K562 (cell line): Measurements from ENCODE around the genes FOXA1 and TOGARAM1.

DNA sequence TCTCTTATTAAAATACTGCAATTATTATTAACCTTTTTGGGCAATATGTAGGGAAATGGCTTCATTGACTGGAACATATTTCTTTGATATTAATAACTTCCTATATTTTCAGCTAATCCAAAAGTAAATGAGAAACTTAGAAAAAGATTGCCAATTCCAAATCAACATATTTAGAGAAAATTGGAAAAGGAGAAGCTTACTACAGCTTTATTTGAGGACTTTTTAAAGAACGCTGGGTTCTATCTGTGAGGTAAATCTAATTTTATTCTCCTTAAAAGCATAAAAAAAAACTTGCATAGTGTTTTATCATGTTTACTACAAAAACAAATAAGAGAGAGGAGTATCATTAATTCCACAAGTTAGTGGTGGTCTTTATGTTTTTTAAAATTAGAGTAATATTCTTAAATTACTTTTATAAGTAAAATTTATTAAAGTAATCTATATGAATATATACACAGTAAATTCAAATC is 49.3 kb downstream of the MIPOL1 start:
- RAMPAGE, long total RNA: no peak
- RRBS: no CpG with 5 or more reads among the region's 1 CpG
PRO-cap:
- standard: no peak
- CoPRO, capped RNA only, 2 experiments: no peak in any of the 2 experiments
- CoPRO, capped and uncapped RNA, 2 experiments: no peak in any of the 2 experiments
- CoPRO, uncapped RNA only, 2 experiments: no peak in any of the 2 experiments
CAGE:
- cytosol, long polyA plus RNA: no peak
- long polyA plus RNA: no peak
- nucleolus, long total RNA: no peak
- nucleus, long polyA plus RNA: no peak

DNA sequence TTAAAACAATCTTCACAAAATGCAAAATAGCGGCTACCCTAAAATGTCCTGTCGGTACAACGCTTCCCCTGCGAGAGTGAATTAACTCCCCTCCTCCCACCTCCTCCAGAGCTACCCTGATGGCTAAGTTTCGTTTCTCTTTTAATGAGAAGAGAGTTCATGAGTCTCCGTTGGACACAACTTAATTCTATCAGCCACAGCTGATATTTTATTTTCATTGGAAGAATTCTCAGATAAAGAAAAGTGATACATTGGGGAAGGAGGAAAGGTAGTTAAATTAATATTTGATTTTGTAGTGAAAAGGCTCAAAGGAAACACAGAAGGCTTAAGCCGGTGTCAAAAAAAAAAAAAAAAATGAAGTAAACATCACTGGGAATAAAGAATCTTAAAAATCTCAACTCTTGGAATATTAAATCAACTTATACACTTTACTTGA is 5.6 kb downstream of the FOXA1 start:
- RAMPAGE, long total RNA: no peak
- RRBS: no CpG with 5 or more reads among the region's 7 CpGs
PRO-cap:
- standard: no peak
- CoPRO, capped RNA only, 2 experiments: no peak in any of the 2 experiments
- CoPRO, capped and uncapped RNA, 2 experiments: no peak in any of the 2 experiments
- CoPRO, uncapped RNA only, 2 experiments: no peak in any of the 2 experiments
CAGE:
- cytosol, long polyA plus RNA: no peak
- long polyA plus RNA: no peak
- nucleolus, long total RNA: no peak
- nucleus, long polyA plus RNA: no peak

GRCh38 chr14:37594835-37595494 is at the start of gene FOXA1:
FOXA1 (minus strand) TSS chr14:37595249.
- RAMPAGE, long total RNA: no peak
- RRBS: 2% methylated on average over 16 of the region's 83 CpGs
PRO-cap:
- standard: bidirectional peak, plus-strand start at chr14:37595121, minus-strand start at chr14:37595110; bidirectional peak, plus-strand start at chr14:37595631, minus-strand start at chr14:37595422
- CoPRO, capped RNA only, 2 experiments: peak in 2 of 2 experiments; most common plus-strand start chr14:37595187 (in 1); most common minus-strand start chr14:37595110 (in 2)
- CoPRO, capped and uncapped RNA, 2 experiments: peak in 2 of 2 experiments; most common plus-strand start chr14:37595231 (in 1); most common minus-strand start chr14:37595110 (in 2)
- CoPRO, uncapped RNA only, 2 experiments: no peak in any of the 2 experiments
CAGE:
- cytosol, long polyA plus RNA: no peak
- long polyA plus RNA: no peak
- nucleolus, long total RNA: no peak
- nucleus, long polyA plus RNA: no peak

- RAMPAGE, long total RNA: no peak
- RRBS: no CpG with 5 or more reads among the region's 1 CpG
PRO-cap:
- standard: no peak
- CoPRO, capped RNA only, 2 experiments: no peak in any of the 2 experiments
- CoPRO, capped and uncapped RNA, 2 experiments: no peak in any of the 2 experiments
- CoPRO, uncapped RNA only, 2 experiments: no peak in any of the 2 experiments
CAGE:
- cytosol, long polyA plus RNA: no peak
- long polyA plus RNA: no peak
- nucleolus, long total RNA: no peak
- nucleus, long polyA plus RNA: no peak
Measured at GRCh38 chr14:38948045-38948457, 155.0 kb downstream of the SEC23A start.

GRCh38 chr14:39004091-39004757 is 98.8 kb downstream of the SEC23A start:
- RAMPAGE, long total RNA: no peak
- RRBS: no CpG with 5 or more reads among the region's 9 CpGs
PRO-cap:
- standard: no peak
- CoPRO, capped RNA only, 2 experiments: no peak in any of the 2 experiments
- CoPRO, capped and uncapped RNA, 2 experiments: no peak in any of the 2 experiments
- CoPRO, uncapped RNA only, 2 experiments: no peak in any of the 2 experiments
CAGE:
- cytosol, long polyA plus RNA: no peak
- long polyA plus RNA: no peak
- nucleolus, long total RNA: no peak
- nucleus, long polyA plus RNA: no peak

DNA sequence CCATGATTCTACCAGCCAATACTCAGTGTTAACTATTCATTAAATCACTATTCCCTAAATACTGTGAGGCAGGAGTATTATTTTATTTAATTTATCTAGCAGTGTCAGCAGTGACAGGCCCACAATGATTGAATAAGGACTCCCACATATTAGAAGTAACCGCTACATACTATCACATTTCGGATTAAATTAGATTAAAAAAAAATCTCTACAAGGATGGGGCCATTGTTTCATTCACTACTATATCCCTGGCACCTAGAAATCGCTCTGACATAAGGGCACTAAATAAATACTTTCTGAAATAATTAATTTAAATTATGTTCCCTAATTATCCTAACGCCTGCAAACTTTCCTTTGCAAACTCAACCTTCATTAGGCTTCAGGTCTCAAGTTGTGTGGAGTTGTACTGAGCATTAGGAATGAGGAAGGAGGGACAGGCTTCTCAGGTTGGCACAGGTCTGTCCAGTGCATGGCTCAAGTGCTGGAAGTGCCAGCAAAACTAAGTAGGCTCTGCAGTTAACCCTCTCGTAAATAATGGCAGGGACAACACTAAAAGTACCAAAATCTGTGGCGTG is 856 bp downstream of the TRAPPC6B start:
- RAMPAGE, long total RNA: no peak
- RRBS: no CpG with 5 or more reads among the region's 6 CpGs
PRO-cap:
- standard: no peak
- CoPRO, capped RNA only, 2 experiments: no peak in any of the 2 experiments
- CoPRO, capped and uncapped RNA, 2 experiments: no peak in any of the 2 experiments
- CoPRO, uncapped RNA only, 2 experiments: no peak in any of the 2 experiments
CAGE:
- cytosol, long polyA plus RNA: no peak
- long polyA plus RNA: no peak
- nucleolus, long total RNA: no peak
- nucleus, long polyA plus RNA: no peak

DNA sequence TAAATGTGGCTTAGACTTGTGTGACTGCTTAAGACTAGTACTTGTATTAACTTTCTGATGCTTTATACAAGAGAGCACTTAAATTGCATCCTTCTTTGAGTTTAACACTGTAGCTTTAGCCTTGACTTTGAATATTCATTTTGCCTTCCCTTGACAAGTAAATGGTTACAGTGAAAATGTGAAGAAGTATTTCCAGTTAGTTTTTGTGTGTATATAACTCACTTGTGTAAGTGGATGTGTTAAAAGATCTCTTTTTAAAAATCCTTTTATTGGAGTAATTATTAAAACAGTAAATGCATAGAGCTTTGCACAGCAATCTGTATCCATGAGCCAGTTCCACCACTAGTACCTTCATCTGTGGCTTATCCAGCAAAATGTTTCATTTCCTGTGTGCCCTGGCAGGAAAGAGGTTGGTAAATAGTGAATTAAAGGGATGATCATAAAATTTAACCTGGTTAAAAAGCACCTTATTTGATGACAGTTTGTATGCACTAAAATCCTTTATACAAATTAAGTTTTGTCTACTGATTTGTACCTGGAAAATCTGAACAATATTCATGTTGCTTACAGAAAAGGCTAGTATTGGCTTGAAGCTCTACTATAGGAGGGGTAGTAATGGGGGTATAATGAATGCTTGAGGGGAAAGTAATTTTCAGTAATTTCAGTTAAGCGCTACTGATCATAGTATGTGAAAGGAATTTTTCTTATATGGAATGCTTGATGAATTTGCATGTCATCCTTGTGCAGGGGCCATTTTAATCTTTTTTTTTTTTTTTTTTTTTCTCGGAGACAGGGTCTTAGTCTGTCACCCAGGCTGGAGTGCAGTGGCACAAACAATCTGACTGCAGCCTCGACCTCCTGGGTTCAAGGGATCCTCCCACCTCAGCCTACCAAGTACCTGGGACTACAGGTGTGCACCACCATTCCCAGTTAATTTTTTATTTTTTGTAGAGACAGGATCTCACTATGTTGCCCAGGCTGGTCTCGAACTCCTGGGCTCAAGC is 8.2 kb downstream of the PNN start:
- RAMPAGE, long total RNA: no peak
- RRBS: no CpG with 5 or more reads among the region's 4 CpGs
PRO-cap:
- standard: no peak
- CoPRO, capped RNA only, 2 experiments: no peak in any of the 2 experiments
- CoPRO, capped and uncapped RNA, 2 experiments: peak in 1 of 2 experiments; most common plus-strand start position 547 of the sequence (in 1)
- CoPRO, uncapped RNA only, 2 experiments: peak in 2 of 2 experiments; most common plus-strand start position 2 of the sequence (in 1)
CAGE:
- cytosol, long polyA plus RNA: no peak
- long polyA plus RNA: no peak
- nucleolus, long total RNA: no peak
- nucleus, long polyA plus RNA: no peak

- RAMPAGE, long total RNA: no peak
- RRBS: no CpG with 5 or more reads among the region's 1 CpG
PRO-cap:
- standard: no peak
- CoPRO, capped RNA only, 2 experiments: no peak in any of the 2 experiments
- CoPRO, capped and uncapped RNA, 2 experiments: peak in 1 of 2 experiments; most common plus-strand start chr14:39184167 (in 1)
- CoPRO, uncapped RNA only, 2 experiments: no peak in any of the 2 experiments
CAGE:
- cytosol, long polyA plus RNA: no peak
- long polyA plus RNA: no peak
- nucleolus, long total RNA: no peak
- nucleus, long polyA plus RNA: no peak
Measured at GRCh38 chr14:39184069-39184268, 8.9 kb downstream of the PNN start.

DNA sequence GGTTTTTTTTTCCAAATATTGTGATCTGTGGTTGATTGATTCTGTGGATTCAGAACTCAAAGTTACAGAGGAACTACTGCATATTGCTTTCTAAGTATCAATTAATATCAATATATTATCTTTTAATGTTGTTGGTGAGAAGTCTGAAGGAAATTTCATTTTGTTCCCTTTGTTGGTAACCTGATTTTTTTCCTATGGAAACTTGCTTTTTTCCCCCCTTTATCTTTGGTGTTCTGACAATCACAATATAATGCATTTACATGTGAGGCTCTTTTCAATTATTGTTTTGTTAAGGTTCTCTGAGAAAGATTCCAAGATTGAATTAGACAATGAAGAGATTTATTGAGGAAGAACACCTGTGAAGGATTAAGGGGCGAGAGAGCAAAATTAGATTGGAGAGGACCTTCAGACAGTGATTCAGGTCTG is 64.4 kb downstream of the FBXO33 start:
- RAMPAGE, long total RNA: no peak
- RRBS: no CpG with 5 or more reads among the region's 1 CpG
PRO-cap:
- standard: no peak
- CoPRO, capped RNA only, 2 experiments: no peak in any of the 2 experiments
- CoPRO, capped and uncapped RNA, 2 experiments: no peak in any of the 2 experiments
- CoPRO, uncapped RNA only, 2 experiments: no peak in any of the 2 experiments
CAGE:
- cytosol, long polyA plus RNA: no peak
- long polyA plus RNA: no peak
- nucleolus, long total RNA: no peak
- nucleus, long polyA plus RNA: no peak

GRCh38 chr14:39411105-39411462 is 21.1 kb downstream of the FBXO33 start:
- RAMPAGE, long total RNA: no peak
- RRBS: no CpG with 5 or more reads among the region's 7 CpGs
PRO-cap:
- standard: no peak
- CoPRO, capped RNA only, 2 experiments: no peak in any of the 2 experiments
- CoPRO, capped and uncapped RNA, 2 experiments: no peak in any of the 2 experiments
- CoPRO, uncapped RNA only, 2 experiments: no peak in any of the 2 experiments
CAGE:
- cytosol, long polyA plus RNA: no peak
- long polyA plus RNA: no peak
- nucleolus, long total RNA: no peak
- nucleus, long polyA plus RNA: no peak

GRCh38 chr14:39489225-39489841 is 57.1 kb upstream of the FBXO33 start:
- RAMPAGE, long total RNA: no peak
- RRBS: no CpG with 5 or more reads among the region's 2 CpGs
PRO-cap:
- standard: no peak
- CoPRO, capped RNA only, 2 experiments: no peak in any of the 2 experiments
- CoPRO, capped and uncapped RNA, 2 experiments: no peak in any of the 2 experiments
- CoPRO, uncapped RNA only, 2 experiments: no peak in any of the 2 experiments
CAGE:
- cytosol, long polyA plus RNA: no peak
- long polyA plus RNA: no peak
- nucleolus, long total RNA: no peak
- nucleus, long polyA plus RNA: no peak

- RAMPAGE, long total RNA: no peak
- RRBS: no CpG with 5 or more reads among the region's 3 CpGs
PRO-cap:
- standard: no peak
- CoPRO, capped RNA only, 2 experiments: no peak in any of the 2 experiments
- CoPRO, capped and uncapped RNA, 2 experiments: no peak in any of the 2 experiments
- CoPRO, uncapped RNA only, 2 experiments: no peak in any of the 2 experiments
CAGE:
- cytosol, long polyA plus RNA: no peak
- long polyA plus RNA: no peak
- nucleolus, long total RNA: no peak
- nucleus, long polyA plus RNA: no peak
Measured at GRCh38 chr14:40740960-40741249, 865.8 kb upstream of the LRFN5 start.

DNA sequence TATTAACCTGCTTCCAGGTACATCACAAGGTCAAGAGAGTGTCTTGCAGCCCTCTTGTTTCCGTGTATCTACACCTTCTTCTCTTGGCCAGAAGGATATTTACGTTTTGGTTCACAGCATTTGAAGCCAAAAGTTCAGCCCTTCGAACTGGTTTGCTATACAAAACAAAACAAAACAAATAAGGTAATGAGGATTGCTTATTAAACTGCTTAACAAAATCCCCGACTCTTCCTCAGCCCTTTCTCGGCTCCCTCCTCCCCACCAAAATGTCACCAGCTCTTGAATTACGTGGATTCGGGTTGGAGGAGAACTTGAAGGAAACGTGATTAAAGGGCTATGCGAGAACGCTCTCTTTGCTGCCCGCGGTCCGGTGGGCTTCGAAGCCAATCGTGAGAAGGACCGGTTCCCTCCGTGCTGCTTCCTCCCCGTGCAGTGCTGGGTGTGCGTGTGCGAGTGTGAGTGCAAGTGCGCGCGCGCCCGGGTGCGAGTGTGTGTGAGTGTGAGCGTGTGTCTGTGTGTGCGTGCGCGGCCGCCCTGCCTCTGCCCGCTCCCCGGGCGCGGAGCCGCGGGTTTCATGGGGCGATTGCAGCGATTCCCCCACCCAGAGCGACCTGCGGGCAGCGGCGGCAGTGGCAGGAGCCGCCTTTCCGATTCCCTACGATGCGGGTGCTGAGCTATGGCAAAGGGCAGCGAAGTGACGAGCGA is 1.2 kb downstream of the LRFN5 start:
- RAMPAGE, long total RNA: no peak
- RRBS: 1% methylated on average over 18 of the region's 50 CpGs
PRO-cap:
- standard: no peak
- CoPRO, capped RNA only, 2 experiments: no peak in any of the 2 experiments
- CoPRO, capped and uncapped RNA, 2 experiments: no peak in any of the 2 experiments
- CoPRO, uncapped RNA only, 2 experiments: no peak in any of the 2 experiments
CAGE:
- cytosol, long polyA plus RNA: no peak
- long polyA plus RNA: no peak
- nucleolus, long total RNA: no peak
- nucleus, long polyA plus RNA: no peak

GRCh38 chr14:41910857-41911759 is 304.4 kb downstream of the LRFN5 start:
- RAMPAGE, long total RNA: no peak
- RRBS: no CpG with 5 or more reads among the region's 25 CpGs
PRO-cap:
- standard: no peak
- CoPRO, capped RNA only, 2 experiments: no peak in any of the 2 experiments
- CoPRO, capped and uncapped RNA, 2 experiments: no peak in any of the 2 experiments
- CoPRO, uncapped RNA only, 2 experiments: no peak in any of the 2 experiments
CAGE:
- cytosol, long polyA plus RNA: no peak
- long polyA plus RNA: no peak
- nucleolus, long total RNA: no peak
- nucleus, long polyA plus RNA: no peak

DNA sequence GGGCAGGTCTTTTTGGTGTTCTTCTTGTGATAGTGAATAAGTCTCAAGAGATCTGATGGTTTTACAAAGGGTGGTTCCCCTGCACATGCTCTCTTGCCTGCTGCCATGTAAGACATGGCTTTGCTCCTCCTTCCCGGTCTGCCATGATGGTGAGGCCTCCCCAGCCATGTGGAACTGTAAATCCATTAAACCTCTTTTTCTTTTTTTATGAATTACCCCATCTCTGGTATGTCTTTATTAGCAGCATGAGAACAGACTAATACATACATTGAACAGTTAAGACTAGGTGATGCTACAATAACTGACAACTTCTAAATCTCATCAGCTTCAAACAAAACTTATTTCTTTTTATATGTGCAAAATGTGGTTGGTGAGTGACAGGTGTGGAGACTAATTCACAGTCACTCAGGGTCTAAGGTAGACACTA is 314.1 kb downstream of the FSCB start:
- RAMPAGE, long total RNA: no peak
- RRBS: no CpG with 5 or more reads among the region's 1 CpG
PRO-cap:
- standard: no peak
- CoPRO, capped RNA only, 2 experiments: no peak in any of the 2 experiments
- CoPRO, capped and uncapped RNA, 2 experiments: no peak in any of the 2 experiments
- CoPRO, uncapped RNA only, 2 experiments: no peak in any of the 2 experiments
CAGE:
- cytosol, long polyA plus RNA: no peak
- long polyA plus RNA: no peak
- nucleolus, long total RNA: no peak
- nucleus, long polyA plus RNA: no peak

DNA sequence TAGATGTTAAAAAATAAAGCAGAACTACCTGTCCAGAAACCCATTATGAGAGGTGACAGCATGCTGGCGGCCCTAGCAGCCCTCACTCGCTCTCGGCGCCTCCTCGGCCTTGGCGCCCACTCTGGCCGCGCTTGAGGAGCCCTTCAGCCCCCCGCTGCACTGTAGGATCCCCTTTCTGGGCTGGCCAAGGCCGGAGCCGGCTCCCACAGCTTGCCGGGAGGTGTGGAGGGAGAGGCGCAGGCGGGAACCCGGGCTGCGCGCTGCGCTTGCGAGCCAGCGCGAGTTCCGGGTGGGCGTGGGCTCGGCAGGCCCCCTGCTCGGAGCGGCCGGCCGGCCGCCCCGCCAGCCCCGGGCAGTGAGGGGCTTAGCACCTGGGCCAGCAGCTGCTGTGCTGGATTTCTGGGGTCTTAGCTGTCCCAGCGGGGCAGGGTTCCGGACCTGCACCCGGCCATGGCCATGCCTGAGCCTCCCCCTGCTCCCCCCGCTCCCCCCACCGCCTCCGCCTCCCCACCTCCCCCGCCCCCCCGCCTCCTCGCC is 98.6 kb upstream of the C14orf28 start:
- RAMPAGE, long total RNA: no peak
- RRBS: 17% methylated on average over 2 of the region's 40 CpGs
PRO-cap:
- standard: no peak
- CoPRO, capped RNA only, 2 experiments: no peak in any of the 2 experiments
- CoPRO, capped and uncapped RNA, 2 experiments: no peak in any of the 2 experiments
- CoPRO, uncapped RNA only, 2 experiments: no peak in any of the 2 experiments
CAGE:
- cytosol, long polyA plus RNA: no peak
- long polyA plus RNA: no peak
- nucleolus, long total RNA: no peak
- nucleus, long polyA plus RNA: no peak

GRCh38 chr14:44962071-44963225 is at the start of gene TOGARAM1:
TOGARAM1 (plus strand) TSS chr14:44962190.
- RAMPAGE, long total RNA: no peak
- RRBS: 2% methylated on average over 9 of the region's 58 CpGs
PRO-cap:
- standard: bidirectional peak, plus-strand start at chr14:44962239, minus-strand start at chr14:44961898; bidirectional peak, plus-strand start at chr14:44962838, minus-strand start at chr14:44962751
- CoPRO, capped RNA only, 2 experiments: peak in 2 of 2 experiments; most common plus-strand start chr14:44962219 (in 1)
- CoPRO, capped and uncapped RNA, 2 experiments: peak in 2 of 2 experiments; most common plus-strand start chr14:44962190 (in 1)
- CoPRO, uncapped RNA only, 2 experiments: peak in 1 of 2 experiments; most common plus-strand start chr14:44962211 (in 1)
CAGE:
- cytosol, long polyA plus RNA: no peak
- long polyA plus RNA: no peak
- nucleolus, long total RNA: no peak
- nucleus, long polyA plus RNA: no peak

DNA sequence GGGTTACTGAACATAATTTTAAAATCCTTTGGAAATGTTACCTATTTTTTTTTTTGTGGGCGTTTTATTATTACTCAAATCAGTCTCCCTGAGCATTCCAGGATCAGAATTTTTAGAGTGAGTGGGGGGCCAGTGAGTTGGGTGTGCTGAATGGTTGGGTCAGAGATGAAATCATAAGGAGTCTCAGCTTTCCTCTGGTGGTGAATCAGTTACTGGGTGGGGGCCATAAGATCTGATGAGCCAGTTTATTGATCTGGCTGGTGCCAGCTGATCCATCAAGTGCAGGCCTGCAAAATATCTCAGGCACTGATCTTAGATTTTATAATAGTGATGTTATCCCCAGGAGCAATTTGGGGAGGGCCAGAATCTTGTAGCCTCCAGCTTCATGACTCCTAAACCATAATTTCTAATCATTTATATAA is 64.5 kb upstream of the MIS18BP1 start:
- RAMPAGE, long total RNA: no peak
- RRBS: no CpG with 5 or more reads among the region's 1 CpG
PRO-cap:
- standard: no peak
- CoPRO, capped RNA only, 2 experiments: no peak in any of the 2 experiments
- CoPRO, capped and uncapped RNA, 2 experiments: no peak in any of the 2 experiments
- CoPRO, uncapped RNA only, 2 experiments: no peak in any of the 2 experiments
CAGE:
- cytosol, long polyA plus RNA: no peak
- long polyA plus RNA: no peak
- nucleolus, long total RNA: no peak
- nucleus, long polyA plus RNA: no peak

DNA sequence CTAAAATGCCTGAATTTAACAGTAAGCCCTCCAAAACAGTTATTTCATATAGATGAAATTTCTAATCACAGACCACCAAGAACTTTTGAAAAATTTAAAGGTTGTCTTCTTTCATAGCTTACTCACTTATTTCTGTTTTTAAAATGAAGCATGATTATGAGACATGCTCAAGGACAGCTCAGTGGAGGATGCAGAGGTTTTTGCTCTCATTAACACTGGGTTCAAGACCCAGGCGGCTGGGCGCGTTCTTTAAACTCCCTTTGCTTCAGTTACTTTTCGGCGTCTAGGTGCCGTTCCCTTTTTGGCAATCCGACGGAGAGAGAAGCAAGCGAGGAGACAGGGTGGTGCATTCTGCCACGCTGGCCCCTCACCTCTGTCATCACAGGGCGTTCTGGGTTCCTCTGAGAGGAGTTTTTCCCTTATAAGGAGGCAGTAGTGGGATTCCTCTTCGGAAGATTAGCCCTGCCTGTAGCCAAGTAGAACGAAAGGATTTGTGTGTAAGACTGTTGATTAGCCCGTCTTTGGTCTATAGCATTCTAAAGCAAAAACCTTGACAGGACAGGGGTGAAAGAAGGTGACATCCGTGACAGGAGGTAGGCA is 8.9 kb upstream of the NEMF start:
- RAMPAGE, long total RNA: no peak
- RRBS: no CpG with 5 or more reads among the region's 15 CpGs
PRO-cap:
- standard: bidirectional peak, plus-strand start at position 307 of the sequence, minus-strand start at position 375 of the sequence
- CoPRO, capped RNA only, 2 experiments: no peak in any of the 2 experiments
- CoPRO, capped and uncapped RNA, 2 experiments: no peak in any of the 2 experiments
- CoPRO, uncapped RNA only, 2 experiments: no peak in any of the 2 experiments
CAGE:
- cytosol, long polyA plus RNA: no peak
- long polyA plus RNA: no peak
- nucleolus, long total RNA: no peak
- nucleus, long polyA plus RNA: no peak